Metastatic Breast Carcinoma in the Brain (tissue), 10 donors: ENCODE measurements around the genes SUFU and PCGF6.

- PRO-cap, 10 experiments: peak in 10 of 10 experiments; most common plus-strand start chr10:101694407 (in 8); most common minus-strand start chr10:101694483 (in 6)
Measured at GRCh38 chr10:101694146-101694710, 742 bp downstream of the FBXW4 start.

- PRO-cap, 10 experiments: no peak in any of the 10 experiments
Measured at GRCh38 chr10:101781262-101781811, 1.9 kb downstream of the NPM3 start.

DNA sequence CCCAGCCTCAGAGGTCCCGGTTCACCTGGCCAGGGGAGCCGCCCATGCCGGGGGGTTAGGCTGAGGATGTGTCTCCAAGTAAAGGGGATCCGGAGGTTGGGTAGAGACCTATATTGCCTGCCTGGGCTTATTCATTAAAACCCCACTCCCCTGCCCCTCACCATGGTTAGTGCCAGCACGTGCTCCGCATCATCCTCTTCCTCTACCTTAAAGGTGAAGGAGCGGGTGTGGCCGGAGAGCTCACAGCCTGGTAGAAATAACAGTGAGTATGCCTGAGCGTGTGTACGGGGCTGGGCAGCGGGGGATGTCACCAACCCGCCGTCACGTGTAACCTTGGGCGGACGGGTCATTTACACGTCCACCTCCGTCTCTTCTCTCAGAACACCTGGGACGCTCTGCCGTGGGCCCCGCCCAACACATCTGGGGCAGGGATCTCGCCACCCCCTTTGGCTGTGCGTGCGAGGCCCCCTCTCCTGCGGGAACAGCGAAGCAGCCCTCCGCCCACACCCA lies 513 bp downstream of the NPM3 start:
- PRO-cap, 10 experiments: no peak in any of the 10 experiments

- PRO-cap, 10 experiments: no peak in any of the 10 experiments
Measured at GRCh38 chr10:101803776-101804280, 14.4 kb downstream of the OGA start.

- PRO-cap, 10 experiments: peak in 8 of 10 experiments; most common plus-strand start chr10:101817650 (in 7); most common minus-strand start chr10:101817530 (in 5)
Measured at GRCh38 chr10:101816927-101817932, 1.0 kb downstream of the OGA start.

GRCh38 chr10:101858846-101859242 lies 15.2 kb upstream of the KCNIP2 start:
- PRO-cap, 10 experiments: no peak in any of the 10 experiments

DNA sequence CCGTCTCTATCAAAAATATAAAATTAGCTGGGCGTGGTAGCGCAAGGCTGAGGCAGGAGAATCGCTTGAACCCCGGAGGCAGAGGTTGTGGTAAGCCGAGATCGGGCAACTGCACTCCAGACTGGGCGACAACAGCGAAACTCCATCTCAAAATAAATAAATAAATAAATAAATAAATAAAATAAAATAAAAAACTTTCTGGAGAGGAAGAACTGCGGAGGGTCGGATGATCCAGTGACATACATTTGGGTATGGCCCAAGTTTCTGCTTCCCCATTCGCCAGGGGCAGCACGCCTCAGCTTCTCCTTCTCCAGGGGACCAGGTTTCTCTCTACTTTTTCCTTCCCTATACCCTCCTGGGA lies 844 bp downstream of the ARMH3 start:
- PRO-cap, 10 experiments: peak in 2 of 10 experiments; most common plus-strand start position 275 of the sequence (in 2)

GRCh38 chr10:102108016-102108540 lies 12.1 kb downstream of the LDB1 start:
- PRO-cap, 10 experiments: no peak in any of the 10 experiments

- PRO-cap, 10 experiments: peak in 7 of 10 experiments; most common plus-strand start chr10:102119889 (in 4); most common minus-strand start chr10:102119455 (in 4)
Measured at GRCh38 chr10:102119313-102120040, 691 bp downstream of the LDB1 start.

- PRO-cap, 10 experiments: no peak in any of the 10 experiments
Measured at GRCh38 chr10:102398377-102399024, 3.0 kb downstream of the NFKB2 start.

DNA sequence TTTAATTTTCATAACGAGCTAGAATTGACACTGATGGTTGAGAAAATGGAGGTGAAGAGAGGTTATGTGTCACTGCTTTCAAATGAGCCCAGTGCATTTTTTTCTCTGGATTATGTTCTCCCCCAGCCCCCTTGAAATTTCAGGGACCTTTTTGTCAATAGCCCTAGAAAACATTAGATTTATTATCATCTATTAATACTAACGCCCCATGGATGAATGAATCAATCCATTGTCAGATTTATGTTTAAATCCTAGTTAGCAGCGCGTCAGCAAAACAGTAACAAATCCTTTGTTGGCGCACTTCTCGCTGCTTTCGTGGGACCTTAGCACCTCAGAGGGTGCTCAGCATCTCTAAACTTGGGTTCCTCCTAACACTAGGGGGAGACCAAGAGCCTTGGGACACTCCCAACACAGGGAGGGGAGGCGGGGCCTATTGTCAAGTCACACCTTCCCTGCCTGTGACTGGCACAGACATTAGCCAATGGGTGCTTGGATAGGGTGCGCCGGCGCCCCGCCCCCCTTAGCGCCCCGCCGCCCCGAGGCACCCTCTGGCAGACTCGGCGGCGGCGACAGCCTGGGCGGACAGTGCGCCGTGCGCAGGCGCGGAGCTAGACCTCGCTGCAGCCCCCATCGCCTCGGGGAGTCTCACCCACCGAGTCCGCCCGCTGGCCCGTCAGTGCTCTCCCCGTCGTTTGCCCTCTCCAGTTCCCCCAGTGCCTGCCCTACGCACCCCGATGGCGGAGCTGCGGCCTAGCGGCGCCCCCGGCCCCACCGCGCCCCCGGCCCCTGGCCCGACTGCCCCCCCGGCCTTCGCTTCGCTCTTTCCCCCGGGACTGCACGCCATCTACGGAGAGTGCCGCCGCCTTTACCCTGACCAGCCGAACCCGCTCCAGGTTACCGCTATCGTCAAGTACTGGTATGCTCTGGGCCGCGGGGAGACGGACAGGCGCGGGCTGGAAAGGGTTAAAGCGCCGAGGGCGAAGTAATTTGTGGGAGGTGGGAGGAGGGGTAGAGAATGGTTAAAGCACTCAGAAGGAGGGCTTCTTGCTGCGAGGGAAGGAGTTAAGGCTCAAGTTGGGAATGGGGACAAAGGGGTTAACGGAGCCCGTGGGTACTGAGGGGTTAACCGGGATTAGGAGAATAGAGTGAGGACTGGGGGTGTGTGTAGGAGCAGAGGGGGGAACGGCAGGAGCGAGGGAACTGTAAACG lies at the start of gene SUFU:
SUFU (plus strand) TSS at position 554 of the 1,209 bp plus-strand sequence.
- PRO-cap, 10 experiments: peak in 10 of 10 experiments; most common plus-strand start position 554 of the sequence (in 10); most common minus-strand start position 325 of the sequence (in 4)

GRCh38 chr10:102629600-102630400 lies 14.5 kb upstream of the TRIM8 start:
- PRO-cap, 10 experiments: peak in 1 of 10 experiments; most common plus-strand start chr10:102630034 (in 1); most common minus-strand start chr10:102629900 (in 1)

DNA sequence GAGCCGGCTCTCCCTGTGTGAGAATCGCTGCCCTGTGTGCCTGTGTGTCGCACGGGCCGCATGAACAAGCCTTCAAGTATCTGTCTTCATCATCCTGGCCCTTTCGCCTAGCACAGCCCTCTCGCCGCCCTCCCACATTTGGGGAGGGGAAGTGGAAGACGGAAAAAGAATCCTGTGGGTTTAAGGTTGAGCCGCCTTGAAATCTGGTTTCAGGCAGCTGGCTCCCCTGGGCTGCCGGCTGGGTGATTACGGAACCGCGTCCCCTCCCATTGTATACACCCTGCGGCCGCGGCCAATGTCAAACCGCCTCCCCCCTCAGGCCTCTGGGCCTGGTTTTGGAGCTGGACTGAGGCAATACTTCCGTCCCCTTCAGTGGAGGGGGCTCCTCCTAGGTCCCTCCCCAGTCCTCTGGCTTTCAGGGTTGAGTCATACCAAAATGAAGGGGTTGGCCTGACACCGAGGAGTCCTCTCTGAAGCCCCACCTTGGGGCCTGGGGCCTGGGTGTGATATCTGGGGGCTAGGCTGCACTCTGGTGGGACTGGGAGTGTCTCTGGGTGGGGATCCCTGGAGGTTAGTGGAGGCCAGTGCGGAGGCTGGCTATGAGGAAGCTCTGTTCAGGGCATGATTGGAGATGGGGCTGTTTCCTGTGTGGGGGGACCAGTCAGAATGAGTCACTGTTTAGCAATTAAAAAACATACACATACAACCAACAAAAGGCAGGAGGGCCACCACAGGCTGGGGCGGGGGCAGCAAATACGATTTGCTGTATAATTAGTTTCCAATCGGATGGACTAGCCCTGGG lies 1.7 kb downstream of the TRIM8 start:
- PRO-cap, 10 experiments: peak in 8 of 10 experiments; most common plus-strand start position 212 of the sequence (in 8); most common minus-strand start position 248 of the sequence (in 6)

DNA sequence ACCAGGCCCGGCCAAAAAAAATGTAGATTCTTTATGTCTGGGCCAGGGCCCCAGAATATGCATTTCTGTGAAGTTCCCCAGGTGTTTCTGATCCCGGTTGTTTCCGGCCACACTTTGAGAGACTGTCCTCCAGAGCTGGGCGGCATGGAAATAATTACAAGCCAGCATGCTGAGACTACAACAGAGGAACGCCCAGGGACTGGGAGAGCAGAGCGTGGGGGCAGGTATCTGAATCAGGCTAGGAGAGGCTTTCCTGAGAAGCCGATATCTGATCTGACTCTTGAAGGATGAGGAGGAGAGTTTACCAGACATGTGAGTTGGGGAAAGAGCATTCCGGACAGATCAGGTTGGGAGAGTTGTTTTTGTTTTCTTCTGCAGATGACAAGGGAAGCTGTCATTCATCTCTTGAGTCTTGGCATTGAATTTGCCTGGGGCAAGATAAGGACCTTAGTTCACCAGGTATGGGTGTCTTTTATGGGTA lies 35.9 kb downstream of the WBP1L start:
- PRO-cap, 10 experiments: peak in 1 of 10 experiments; most common plus-strand start position 359 of the sequence (in 1); most common minus-strand start position 289 of the sequence (in 1)

- PRO-cap, 10 experiments: peak in 1 of 10 experiments; most common plus-strand start chr10:102781192 (in 1)
Measured at GRCh38 chr10:102780930-102781348, 37.2 kb downstream of the WBP1L start.

GRCh38 chr10:102782128-102782549 lies 38.4 kb downstream of the WBP1L start:
- PRO-cap, 10 experiments: peak in 2 of 10 experiments; most common plus-strand start chr10:102782346 (in 1); most common minus-strand start chr10:102782276 (in 1)

DNA sequence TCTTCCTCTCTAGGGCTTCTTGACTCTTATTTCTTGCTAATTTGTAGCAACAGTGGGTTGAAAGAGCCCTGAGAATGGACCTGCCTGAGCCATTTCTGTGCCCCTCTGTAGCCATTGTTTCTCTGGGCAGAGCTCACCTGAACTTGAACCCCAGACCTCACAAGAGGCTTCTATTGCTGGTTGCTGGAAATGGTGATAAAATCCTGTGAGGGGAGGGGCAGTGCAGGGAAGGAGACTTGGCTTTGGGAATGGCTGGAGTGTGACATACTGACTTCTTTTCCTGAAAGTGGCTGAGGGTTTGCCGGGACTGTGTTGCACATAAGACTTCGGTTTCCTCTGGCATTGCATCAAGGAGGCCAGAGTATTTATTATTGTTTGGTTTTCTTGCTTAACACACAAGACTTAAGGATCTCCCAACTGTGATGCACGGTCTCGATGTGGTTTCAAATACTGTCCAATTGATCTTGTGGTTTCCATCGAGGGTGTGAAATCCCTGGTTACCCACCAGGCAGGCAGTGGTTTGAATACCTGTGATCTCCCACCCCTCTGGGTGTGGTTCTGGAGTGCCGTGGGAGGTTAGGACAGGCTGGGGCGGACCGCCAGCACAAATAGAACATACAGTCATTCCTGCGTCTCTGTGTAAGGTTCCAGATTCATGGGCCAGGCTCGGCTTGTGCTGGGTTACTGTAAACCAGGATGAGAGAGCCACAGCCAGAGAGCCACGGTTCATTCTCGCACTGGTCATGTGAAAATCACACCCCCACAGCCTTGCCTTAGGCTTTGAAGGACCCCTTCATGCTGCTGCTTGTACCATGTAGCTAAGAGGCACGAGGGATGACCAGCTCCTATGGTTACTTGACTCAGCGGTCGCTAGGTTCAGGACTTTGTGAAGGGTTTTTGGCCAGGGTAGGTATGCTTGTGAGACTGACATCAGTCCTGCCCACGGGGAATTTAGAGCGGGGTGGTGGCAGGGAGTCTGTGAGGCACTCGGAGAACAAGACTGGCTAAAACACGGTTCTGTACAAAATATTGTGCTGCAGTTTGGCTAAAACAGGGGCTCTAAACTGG lies 39.1 kb downstream of the WBP1L start:
- PRO-cap, 10 experiments: peak in 3 of 10 experiments; most common plus-strand start position 689 of the sequence (in 3); most common minus-strand start position 338 of the sequence (in 2)

DNA sequence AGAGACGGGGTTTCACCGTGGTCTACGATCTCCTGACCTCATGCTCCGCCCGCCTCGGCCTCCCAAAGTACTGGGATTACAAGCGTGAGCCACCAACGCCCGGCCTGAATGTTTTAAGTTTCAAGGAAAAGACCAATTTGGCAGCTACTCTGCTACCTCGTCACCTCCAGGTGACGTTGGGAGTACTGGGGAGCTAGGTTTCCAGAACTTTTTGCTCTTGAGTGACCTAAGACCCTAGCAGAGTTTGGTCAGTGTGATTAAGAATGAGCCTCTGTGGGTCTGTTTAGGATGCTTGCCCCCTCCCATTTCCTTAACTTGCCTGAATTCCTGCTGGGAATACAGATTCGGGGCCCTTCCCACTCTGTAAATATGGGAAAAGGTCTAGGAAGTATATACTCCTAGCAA lies 1.0 kb upstream of the CNNM2 start:
- PRO-cap, 10 experiments: no peak in any of the 10 experiments

GRCh38 chr10:103197096-103197597 lies 4.1 kb upstream of the NT5C2 start:
- PRO-cap, 10 experiments: no peak in any of the 10 experiments

- PRO-cap, 10 experiments: peak in 10 of 10 experiments; most common plus-strand start chr10:103350619 (in 6); most common minus-strand start chr10:103351140 (in 8)
Measured at GRCh38 chr10:103350334-103351484, at the start of gene PCGF6. TSS of gene PCGF6 (minus strand) at chr10:103351140.